ENCODE measurements around a stretch of chr5.

DNA sequence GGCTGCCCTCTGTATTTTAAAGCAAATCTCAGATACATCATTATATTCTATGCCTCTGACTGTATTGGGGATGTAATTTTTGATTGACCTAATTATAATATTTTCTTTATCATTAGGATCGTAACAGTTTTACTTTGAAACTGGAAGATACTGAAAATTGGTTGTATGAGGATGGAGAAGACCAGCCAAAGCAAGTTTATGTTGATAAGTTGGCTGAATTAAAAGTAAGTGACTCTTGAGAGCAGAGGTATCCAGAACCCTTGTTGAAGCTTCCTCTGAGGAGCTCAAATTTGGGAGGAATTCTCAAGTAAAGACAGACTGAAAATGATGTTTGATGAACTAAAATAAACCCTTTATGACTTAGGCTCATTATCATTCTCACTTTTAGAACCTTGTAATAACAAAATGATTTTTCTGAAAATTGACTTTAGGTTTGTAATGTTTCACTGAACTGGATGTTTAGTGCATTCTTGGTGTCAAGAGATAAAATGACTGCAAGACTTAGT lies 47.7 kb downstream of the HSPA4 start:
- PRO-cap, 2 experiments = no peak in any of the 2 experiments

- PRO-cap, 2 experiments = no peak in any of the 2 experiments
These were observed 52.3 kb downstream of the HSPA4 start for GRCh38 chr5:133104079-133104552.

GRCh38 chr5:133322603-133322890 lies 270.7 kb downstream of the HSPA4 start:
- PRO-cap, 2 experiments = no peak in any of the 2 experiments

DNA sequence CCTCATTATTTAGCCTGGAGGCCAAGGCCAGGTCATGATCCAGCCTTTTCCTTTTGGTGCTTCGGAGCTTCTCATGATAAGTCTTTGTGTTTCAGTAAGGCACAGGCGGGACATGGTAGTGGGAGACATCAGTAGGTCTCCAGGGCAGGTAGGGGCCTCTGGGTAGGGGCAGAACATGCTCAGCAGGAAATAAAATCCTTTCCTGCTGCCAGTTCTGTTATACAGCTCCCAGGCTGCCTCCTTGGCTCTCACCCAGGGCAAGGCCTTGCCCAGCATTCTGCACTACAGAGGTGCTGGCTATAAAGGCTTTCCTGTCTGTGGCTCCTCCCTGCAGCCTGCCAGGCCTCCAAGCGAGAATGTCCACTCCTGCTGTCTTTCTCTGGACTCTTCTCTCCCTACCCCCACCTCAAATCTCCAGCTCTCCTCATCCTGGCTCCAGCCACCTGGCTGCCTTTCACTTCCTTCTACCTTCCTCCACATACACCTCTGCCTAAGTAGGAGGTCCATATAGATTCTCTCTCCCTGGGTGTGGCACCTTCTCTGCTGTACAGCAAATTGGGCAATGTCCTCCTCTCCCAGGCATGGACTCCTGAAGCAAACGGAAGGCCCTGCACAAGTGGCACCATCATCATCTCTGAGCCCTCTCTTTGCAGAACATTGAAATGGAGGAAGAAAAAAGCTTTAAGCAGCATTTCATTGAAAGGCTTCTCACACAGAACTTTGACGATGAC lies 128.6 kb downstream of the FSTL4 start:
- PRO-cap, 2 experiments = no peak in any of the 2 experiments

GRCh38 chr5:133503347-133503621 lies 109.1 kb downstream of the FSTL4 start:
- PRO-cap, 2 experiments = no peak in any of the 2 experiments

DNA sequence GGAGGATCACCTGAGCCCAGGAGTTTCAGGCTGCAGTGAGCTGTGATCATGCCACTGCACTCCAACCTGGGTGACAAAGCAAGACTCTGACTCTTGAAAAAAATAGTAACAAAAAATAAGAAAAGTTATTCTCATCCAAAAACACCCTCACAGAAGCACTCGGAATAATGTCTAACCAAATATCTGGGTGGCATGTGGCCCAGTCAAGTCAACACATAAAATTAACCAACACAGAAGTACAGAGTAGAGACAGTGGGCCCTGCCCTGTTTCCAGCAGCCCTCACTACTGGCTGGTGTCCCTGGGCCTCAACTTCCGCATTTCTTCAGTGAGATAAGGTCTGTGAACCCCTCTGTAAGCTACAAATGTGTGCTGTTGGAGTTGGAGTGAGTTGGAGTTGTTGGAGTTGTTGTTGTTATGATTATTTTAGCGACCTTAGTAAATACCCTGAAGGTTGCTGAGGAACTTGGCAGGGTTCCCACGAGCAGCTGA lies 30.4 kb downstream of the C5orf15 start:
- PRO-cap, 2 experiments = no peak in any of the 2 experiments

DNA sequence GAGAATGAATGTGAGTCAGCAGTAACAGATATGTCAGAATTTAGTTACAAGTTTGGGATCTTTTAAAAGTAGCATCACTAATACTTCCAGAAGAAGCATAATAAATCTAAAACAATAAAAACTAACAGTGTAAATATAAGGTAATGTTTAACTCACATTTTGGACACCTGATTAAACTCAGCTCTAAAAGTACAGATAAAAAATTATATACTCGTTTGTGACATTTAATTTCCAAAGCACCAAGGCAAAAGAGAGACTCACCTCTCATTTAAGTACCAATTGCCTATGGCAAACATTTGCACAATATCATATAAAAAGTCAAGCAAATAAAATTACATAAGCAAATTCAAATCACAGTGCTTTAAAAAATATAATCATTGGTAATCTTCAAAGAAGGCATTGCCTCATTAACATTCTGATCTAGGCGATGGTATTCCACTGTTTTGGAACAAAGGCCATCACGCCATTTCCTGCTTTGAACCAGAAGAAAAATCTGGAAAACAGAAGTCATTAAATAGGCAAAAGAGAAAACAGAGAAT lies 11.9 kb downstream of the C5orf15 start:
- PRO-cap, 2 experiments = no peak in any of the 2 experiments

- PRO-cap, 2 experiments = peak in 2 of 2 experiments; most common plus-strand start chr5:133995179 (in 2)
These were observed 9.9 kb downstream of the VDAC1 start for GRCh38 chr5:133994902-133995234.

- PRO-cap, 2 experiments = no peak in any of the 2 experiments
These were observed 3.0 kb upstream of the VDAC1 start for GRCh38 chr5:134007682-134008313.

DNA sequence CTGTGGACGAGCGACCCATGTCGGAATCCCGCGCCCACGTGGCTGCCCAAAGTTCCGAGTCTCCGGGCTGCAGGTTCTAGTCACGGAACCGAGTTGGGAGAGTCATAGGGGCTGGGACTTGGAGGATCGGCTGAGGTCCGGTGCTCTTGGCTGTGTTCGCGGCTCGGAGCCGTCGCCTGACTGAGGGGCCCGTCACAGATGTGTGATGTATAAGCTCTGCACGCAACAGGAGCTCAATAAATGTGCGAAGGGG lies 684 bp upstream of the TCF7 start:
- PRO-cap, 2 experiments = no peak in any of the 2 experiments

GRCh38 chr5:134115093-134116049 lies 890 bp downstream of the TCF7 start:
- PRO-cap, 2 experiments = no peak in any of the 2 experiments

- PRO-cap, 2 experiments = no peak in any of the 2 experiments
These were observed 8.7 kb downstream of the TCF7 start for GRCh38 chr5:134123165-134123661.

- PRO-cap, 2 experiments = no peak in any of the 2 experiments
These were observed 24.5 kb downstream of the TCF7 start for GRCh38 chr5:134138779-134139519.

- PRO-cap, 2 experiments = no peak in any of the 2 experiments
These were observed 18.4 kb downstream of the SKP1 start for GRCh38 chr5:134158322-134158825.

DNA sequence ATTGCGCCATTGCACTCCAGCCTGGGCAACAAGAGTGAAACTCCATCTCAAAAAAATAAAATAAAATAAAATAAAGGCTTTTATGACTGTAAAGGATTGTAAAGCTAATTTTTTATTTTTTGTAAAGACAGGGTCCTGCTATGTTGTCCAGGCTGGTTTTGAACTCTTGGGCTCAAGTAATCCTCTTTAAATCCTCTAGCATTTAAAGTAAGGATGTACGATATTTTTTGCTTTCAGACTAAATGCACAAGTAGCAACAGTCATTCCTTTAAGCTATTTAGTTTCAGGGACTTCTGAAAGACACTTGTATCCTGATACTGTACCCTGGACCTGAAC lies 6.7 kb downstream of the SKP1 start:
- PRO-cap, 2 experiments = no peak in any of the 2 experiments

- PRO-cap, 2 experiments = no peak in any of the 2 experiments
These were observed 1.1 kb upstream of the SKP1 start for GRCh38 chr5:134177719-134178401.

GRCh38 chr5:134187483-134187927 lies 10.8 kb upstream of the SKP1 start:
- PRO-cap, 2 experiments = no peak in any of the 2 experiments

DNA sequence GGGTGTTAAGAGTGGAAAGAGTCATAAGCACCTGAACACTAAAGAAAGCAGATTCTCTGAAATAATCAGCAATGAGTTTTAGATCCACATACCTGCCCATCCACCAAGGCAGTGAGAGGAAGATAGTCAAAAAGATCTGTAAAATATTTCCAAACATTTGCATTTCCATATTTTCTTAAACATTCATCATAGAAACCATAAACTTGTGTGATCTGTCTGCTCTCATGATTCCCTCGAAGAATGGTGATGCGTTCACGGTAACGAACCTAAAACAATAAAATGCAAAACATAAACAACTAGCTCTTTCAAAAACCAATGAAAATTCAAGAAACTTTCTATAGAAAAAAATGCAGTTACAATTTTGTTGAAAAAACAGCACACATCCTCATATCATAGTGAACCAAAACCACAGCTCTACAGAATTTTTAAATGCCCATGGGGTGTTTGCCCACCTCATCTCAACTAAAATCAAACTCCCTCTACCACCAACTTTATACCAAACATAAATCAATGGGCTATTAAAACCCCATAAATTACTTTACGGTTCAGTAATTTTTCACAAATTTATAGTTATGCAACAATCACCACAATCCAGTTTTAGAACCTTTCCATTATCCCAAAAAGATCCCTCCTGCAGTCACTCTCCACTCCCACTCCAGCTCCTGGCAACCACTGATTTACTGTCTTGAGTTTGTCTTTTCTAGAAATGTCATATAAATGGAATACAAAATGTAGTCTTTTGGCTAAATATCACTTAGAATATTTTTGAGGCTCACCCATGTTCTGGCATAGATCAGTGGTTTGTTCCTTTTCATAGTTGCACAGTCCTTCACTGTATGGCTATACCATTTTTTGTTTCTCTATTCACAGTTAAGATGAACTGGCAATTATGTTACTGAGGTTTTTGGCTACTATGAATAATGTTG lies 23.9 kb downstream of the PPP2CA start:
- PRO-cap, 2 experiments = no peak in any of the 2 experiments

DNA sequence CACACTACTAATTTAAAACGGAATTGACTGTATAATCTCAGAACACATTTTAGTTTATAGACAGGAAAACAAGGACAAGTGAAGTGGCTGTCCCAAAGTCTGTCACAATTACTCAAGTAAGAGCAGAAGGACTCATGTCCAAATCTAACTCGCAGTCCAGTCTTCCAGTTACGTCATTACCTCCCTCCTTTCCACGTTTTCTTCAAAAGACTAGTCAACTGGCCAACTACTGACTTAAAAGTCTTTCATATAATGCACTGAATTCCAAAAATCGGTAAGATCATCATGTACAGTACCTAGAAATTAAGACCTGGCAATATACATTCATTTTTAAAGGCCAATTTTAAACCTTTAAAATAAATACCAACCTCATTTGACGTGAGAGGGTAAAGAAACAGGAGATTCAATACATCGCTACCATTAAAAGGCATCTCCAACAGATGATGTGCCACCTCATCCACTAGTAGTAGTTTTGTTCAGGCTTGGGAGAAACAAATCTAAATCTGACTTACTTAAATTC lies 1.9 kb downstream of the PPP2CA start:
- PRO-cap, 2 experiments = no peak in any of the 2 experiments

DNA sequence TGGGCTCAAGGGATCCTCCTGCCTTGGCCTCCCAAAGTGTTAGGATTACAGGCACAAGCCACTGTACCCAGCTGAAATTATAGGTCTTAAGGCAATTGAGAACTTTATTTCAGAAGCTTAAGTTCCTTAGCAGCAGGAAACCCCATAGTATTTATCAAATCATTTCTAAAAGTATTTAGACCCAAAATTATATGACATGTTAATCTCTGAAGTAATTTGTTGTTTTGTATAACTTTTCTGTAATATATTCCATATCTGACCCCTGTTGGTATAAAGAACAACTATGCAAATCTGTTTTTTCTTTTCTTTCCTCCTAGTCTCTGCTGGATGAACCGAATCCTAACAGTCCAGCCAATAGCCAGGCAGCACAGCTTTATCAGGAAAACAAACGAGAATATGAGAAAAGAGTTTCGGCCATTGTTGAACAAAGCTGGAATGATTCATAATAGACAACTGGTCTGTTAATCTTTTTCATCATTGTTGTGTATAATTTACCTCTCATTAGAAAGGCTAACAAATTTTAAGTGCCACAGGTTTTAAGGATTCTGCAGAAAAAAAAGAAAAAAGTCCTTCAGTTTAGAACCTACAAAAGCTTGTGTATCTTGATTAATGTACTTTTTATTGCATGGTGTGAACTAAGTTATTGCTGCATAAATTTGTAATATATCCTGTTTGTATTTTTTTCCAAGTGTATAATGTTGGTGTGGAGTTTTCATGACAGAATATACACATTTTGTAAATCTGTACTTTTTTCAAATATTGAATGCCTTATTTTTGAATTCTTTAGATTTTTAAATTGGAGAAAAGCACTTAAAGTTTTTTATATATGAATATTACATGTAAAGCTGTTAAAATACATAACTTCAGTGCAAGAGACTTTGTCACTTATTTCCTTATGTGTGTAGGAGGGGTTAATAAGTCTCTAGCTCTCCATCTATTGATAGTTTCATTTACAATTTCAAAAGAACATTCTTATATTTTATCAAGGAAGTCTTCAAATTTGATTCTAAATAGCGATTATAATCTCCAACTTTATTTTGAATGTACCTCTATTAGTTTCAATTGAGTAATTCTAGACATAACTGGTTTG lies 18.9 kb downstream of the UBE2B start:
- PRO-cap, 2 experiments = no peak in any of the 2 experiments